Glomerular endothelial cell (primary cell): ENCODE data around the genes CRISP3 and IL17F.

- RAMPAGE, long total RNA, result no peak
These were observed 4.9 kb downstream of the OPN5 start for GRCh38 chr6:47786812-47787148.

DNA sequence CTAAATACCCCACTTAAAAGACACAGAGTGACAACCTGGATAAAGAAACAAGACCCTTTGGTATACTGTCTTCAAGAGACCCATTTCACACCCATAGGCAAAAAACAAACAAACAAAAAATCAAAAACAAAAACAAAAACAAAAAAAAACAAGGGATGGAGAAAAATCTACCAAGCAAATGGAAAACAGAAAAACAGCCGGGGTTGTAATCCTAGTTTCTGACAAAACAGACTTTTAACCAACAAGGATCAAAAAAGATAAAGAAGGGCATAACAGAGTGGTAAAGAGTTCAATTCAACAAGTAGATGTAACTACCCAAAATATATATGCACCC lies 246.2 kb upstream of the PTCHD4 start:
- RAMPAGE, long total RNA, result no peak

DNA sequence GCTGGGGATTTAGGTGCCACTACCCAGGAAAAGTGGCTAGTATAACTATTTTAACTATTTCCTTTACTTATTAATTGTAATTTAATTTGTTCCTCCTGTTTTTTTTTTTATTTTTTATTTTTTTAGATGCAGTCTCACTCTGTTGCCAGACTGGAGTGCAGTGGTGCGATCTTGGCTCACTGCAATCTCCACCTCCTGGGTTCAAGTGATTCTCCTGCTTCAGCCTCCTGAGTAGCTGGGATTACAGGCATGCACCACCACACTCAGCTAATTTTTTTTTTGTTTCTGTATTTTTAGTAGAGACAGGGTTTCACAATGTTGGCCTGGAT lies 167.4 kb downstream of the MMUT start:
- RAMPAGE, long total RNA, result no peak

- RAMPAGE, long total RNA, result no peak
These were observed 542 bp upstream of the C6orf141 start for GRCh38 chr6:49550007-49550245.

DNA sequence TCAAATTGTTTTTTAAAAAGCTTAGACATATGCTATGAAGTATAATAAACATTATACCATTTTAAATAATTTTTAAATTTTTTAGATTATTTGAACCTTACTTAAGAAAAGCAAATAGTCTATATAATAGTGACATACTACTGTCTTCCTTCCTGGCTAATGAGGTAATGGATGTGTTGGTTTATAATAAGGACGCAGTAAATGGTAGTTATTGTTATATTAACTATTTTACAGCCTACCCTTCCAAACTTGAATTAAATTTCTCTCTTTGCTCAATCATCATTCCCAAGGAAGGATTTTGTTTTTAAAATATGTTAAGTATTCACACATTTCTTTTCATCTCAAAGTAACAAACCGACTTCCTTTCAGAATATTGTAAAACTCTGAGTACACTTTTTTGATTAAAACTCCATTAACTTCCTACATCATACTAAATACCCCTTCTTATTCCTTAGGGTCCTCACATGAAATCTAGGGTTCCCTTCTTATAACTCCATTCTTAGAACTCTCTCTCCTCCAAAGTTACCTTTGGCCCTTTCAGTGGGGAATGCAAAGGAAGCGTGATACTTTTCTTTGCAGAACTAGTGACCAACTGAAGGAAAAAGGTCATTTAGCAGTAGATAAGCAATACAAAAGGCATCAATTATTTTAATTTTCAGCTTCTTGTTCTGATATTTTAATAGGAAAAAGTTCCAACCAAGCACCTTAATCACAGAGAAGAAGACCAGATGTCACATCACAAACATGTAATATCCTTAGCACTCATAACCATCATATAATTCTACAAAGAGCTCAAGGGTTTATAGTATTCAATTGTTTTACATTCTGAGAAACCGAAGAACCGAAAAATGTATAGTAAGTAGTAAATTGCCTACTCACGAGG lies 621 bp downstream of the RHAG start:
- RAMPAGE, long total RNA, result no peak

DNA sequence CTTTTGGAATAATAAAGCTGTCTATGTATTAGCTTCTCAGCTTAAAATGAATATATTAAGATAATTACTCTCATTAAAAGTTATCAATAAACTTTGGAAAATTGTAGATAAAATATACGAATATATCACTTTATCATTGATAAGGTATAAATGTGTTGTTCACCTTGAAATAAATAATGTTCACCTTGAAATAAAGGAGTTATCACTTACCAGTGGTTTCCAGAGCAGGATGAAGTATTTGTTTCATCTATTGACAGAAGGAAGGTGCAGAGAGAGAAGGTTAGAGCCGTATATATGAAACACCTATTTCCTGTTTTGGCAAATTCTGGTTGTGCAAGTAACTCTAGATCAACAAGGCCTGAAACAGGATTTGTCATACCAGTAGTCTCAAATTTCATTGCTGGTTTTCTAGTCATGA lies at the start of gene CRISP3:
Gene CRISP3, minus strand, starts transcription at position 268 of the 418 bp plus-strand sequence.
- RAMPAGE, long total RNA, result no peak

GRCh38 chr6:49766613-49767315 lies 20.3 kb downstream of the PGK2 start:
- RAMPAGE, long total RNA, result no peak

DNA sequence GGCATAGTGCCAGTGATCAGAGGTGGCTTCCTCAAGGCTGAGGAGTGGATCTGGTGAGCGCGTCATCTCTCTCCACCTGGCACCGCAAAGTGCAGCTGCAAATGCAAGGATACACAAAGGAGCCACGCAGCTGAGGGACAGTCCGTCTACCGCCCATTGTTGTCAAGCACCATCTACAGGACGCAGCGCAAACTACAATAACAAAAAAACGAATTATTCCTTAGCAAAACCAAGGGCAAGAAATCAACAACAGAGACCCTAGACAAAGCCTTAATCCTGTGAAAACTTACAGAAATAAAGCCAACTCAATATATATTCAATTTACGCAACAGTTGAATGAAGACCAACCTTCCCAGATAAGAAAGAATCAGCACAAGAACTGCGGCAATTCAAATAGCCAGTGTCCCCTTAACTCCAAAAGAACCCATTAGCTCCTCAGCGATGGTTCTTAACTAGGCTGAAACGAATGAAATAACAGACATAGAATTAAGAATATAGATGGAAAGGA lies 9.2 kb upstream of the DEFB110 start:
- RAMPAGE, long total RNA, result no peak

- RAMPAGE, long total RNA, result no peak
These were observed 43.7 kb upstream of the DEFB112 start for GRCh38 chr6:50093334-50093995.

GRCh38 chr6:50817339-50817618 lies 1.4 kb upstream of the TFAP2B start:
- RAMPAGE, long total RNA, result no peak

DNA sequence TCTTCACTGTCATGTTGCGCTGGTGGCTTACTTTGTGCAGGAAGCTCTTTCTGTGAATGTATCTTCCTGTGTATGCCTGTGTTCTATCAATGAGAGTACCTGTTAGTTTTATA lies at the start of gene IL17F:
Gene IL17F, minus strand, starts transcription at position 84 of the 113 bp plus-strand sequence.
- RAMPAGE, long total RNA, result no peak

GRCh38 chr6:52361261-52361847 lies 597 bp upstream of the PAQR8 start:
- RAMPAGE, long total RNA, result no peak

DNA sequence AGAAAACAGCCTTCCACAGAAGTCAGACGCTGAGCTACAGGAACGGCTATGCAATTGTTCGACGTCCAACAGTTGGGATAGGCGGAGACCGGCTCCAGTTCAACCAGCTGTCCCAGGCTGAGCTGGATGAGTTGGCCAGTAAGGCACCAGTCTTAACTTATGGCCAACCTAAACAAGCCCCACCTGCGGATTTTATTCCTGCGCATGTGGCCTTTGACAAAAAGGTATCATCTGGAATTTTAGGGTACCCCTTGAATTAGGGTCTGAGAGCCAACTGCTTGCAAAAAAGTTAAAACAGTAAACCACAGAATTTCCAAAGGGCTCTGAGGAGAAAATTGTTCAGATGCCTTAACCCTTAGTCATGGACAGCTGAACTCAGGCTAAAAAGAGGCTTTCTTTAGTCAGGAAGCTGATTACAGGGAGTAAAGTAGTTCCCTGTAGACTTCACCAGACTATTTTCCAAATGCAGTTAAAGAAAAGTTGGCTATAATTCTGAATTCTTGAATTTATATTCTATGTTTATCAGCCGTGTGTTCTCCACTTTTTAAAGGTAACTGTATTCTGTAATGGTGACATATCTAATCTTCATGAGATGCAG lies 3.9 kb downstream of the EFHC1 start:
- RAMPAGE, long total RNA, result no peak

DNA sequence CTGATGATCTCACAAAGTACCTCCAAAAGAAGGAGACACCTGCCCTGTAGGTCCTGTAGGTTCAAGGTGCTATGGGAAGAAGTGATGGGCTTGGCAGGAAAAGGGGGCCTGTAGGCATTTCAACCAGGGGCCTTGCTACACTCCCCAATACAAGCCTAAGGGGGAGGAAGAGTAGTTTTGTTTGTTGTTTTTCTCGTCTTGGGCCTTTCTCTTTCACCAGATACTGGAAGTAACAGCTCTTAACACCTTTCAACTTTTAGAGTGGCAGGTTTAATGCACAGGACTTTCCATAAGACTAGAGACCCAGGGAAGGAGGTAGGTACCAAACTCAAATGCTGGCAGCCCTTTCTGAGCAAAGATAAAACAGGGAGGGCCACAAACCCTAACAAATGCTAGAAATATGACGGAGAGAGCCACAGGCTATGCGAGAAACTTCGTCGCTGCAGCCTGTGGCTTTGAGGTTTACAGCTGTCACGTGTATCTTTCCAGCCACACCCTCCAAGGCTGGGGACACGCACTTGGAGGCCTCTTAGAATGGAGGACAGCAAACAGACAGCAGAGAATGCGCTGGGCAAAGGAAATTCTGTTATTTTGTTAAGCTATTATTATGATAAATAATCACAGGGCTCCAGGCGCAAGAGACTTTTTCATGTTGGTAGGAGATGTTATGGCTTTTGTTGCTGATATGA lies 2.2 kb downstream of the TRAM2 start:
- RAMPAGE, long total RNA, result no peak

GRCh38 chr6:52882329-52882788 lies 27.1 kb downstream of the GSTA3 start:
- RAMPAGE, long total RNA, result no peak

DNA sequence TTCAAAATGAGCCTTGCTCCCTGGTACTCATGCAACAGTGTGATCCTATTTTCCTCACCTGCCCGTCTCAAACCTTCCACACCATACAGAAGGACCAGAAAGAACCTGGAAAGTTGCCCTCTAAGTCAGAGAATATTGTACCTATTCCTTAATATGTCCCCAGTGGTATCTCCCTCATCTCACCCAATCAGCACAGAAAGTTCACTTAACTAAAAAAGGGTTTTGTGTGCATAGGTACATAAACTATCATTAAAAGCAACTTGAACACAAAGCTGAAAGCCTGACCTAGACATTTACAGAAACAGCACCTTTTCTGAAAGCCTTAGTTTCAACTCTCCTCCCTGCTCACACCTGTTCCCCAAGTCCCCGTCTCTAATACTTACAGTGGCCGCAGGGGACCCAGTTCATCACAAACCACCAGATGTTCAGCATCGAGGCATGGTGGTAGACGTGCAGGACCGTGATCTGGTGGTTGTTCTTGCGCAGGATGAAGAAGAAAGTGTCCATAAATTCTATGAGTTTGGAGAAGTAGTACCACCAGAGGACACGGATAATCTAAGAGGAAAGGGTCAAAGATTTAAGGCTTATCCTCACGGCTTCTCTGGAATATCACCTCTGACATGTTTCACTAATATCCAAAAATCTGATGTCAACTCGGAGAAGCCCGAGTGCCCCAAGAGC lies 73.9 kb downstream of the ELOVL5 start:
- RAMPAGE, long total RNA, result no peak

GRCh38 chr6:53300457-53301663 lies 47.9 kb downstream of the ELOVL5 start:
- RAMPAGE, long total RNA, result no peak

- RAMPAGE, long total RNA, result no peak
These were observed 8.0 kb downstream of the ELOVL5 start for GRCh38 chr6:53340854-53341118.

GRCh38 chr6:53341180-53341919 lies 7.4 kb downstream of the ELOVL5 start:
- RAMPAGE, long total RNA, result no peak

DNA sequence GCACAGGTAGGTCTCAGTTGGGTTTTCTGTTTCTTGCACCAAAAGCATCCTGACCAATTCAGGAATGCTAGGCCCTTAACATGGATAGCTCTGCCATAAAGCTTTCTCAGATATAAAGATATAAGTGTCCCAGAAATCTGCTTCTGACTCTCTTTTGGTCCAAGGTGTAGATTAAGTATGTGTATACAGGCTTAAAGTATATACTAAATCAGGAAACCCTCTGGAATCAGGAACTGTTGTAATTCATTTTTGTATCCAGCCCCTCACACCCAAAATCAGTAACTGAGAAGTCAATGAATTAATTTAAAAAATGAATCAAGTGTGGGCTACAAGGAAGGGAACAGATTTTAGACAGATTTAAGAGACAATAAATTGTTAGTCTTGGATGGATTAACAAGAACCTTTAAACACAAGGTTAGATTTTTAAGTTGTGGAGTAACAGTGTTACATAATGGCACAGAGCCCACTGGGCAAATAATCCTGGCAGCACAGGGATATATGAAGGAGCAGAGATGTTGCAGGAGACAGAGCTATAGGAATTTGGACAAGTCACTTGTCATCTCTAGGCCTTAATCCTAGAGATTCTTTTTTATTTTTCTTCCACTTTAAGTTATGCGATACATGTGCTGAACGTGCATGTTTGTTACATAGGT lies 3.3 kb downstream of the ELOVL5 start:
- RAMPAGE, long total RNA, result no peak